REH cell (cell line): ENCODE results near the genes ST3GAL2, MTSS2, HYDIN and ZNF19.

DNA sequence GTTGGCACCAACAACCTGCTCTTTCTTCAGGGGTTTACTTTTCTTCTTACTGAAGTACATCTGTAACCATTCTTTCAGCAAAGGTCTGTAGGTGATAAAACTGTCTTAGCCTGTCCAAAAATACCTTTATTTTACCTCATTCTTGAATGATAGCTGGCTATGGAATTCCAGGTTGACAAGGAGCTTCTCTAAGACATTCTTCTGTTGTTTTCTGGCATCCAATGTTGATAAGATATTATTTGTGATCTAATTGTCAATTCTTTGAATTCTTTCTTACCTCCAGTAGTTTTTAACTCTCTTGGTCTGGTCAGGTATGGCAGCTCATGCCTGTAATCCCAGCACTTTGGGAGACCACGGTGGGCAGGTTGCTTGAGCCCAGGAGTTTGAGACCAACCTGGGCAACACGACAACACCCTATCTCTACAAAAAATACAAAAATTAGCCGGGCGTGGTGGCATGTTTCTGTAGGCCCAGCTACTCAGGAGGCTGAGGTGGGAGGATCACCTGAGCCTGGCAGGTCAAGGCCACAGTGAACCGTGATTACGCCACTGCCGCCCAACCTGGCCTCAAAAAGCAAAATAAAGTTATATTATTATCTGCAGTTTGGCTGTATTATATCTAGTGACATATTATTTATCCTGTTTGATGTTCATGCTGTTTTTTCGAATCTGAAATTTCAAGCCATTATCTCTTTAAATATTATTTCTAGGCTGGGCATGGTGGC, 26.7 kb downstream of the ST3GAL2 start:
- PRO-cap: no peak

DNA sequence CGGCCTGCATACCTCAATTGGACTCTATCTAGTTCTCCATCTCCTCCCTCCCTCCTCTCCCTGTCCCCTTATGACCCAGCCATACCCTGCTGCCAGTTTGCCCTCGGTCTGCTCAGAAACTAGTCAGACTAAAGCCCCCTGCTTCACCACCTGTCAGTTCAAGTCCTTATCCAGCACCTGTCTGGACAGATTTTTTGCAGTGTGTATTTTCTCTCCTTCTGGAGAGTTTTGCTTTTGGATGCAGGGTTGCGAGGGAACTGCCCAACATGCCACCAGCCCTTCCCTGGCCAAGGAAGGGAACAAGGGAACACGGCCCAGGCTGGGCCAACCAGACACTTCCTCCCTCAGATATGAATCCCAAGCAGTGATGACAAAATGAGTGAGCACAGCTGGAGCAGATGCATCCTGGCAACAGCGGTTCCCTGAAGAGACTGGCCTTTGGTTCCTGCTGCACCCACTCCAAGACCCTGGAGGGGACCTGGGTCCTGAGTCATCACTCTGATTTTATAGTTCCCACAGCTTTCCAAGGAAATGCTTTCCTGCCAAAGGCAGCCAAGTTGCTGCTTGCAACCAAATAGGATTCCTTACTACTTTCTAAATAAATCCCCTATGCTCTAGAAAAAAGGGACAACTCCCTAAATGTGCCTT, 5.5 kb downstream of the ST3GAL2 start:
- PRO-cap: no peak

GRCh38 chr16:70438880-70440000, at the start of gene ST3GAL2:
Gene ST3GAL2 (minus strand): TSS chr16:70439100.
- PRO-cap: bidirectional peak, plus-strand start at chr16:70439457, minus-strand start at chr16:70439063

DNA sequence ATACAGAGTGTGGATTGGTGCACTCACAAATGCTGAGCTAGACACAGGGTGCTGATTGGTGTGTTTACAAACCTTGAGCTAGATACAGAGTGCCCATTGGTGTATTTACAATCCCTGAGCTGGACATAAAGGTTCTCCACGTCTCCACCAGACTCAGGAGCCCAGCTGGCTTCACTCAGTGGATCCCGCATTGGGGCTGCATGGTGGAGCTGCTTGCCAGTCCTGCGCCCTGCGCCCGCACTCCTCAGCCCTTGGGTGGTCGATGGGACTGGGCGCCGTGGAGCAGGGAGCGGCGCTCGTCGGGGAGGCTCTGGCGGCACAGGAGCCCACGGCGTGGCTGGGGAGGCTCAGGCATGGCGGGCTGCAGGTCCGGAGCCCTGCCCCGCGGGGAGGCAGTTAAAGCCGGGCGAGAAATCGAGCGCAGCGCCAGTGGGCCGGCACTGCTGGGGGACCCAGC, 3.8 kb upstream of the FCSK start:
- PRO-cap: no peak

GRCh38 chr16:70526379-70527078, 2.9 kb downstream of the SF3B3 start:
- PRO-cap: no peak

DNA sequence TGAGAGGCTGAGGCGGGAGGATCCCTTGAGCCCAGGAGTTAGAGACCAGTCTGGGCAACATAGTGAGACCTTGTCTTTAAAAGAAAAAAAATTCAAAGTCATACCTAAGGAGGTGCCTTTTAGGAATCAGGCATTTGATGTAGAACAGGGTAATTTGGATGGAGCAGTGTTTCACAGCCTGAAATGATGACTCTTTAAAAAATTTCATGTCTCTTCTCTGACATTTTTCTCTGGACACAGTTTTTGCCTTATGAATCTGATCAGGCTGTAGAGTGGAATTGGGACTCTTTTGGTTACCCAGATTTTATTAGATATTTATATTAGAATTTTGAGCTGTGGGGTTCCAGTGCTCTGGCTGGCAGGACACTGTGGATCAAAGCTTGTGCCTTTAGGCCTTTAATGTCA, 14.2 kb downstream of the SF3B3 start:
- PRO-cap: no peak

DNA sequence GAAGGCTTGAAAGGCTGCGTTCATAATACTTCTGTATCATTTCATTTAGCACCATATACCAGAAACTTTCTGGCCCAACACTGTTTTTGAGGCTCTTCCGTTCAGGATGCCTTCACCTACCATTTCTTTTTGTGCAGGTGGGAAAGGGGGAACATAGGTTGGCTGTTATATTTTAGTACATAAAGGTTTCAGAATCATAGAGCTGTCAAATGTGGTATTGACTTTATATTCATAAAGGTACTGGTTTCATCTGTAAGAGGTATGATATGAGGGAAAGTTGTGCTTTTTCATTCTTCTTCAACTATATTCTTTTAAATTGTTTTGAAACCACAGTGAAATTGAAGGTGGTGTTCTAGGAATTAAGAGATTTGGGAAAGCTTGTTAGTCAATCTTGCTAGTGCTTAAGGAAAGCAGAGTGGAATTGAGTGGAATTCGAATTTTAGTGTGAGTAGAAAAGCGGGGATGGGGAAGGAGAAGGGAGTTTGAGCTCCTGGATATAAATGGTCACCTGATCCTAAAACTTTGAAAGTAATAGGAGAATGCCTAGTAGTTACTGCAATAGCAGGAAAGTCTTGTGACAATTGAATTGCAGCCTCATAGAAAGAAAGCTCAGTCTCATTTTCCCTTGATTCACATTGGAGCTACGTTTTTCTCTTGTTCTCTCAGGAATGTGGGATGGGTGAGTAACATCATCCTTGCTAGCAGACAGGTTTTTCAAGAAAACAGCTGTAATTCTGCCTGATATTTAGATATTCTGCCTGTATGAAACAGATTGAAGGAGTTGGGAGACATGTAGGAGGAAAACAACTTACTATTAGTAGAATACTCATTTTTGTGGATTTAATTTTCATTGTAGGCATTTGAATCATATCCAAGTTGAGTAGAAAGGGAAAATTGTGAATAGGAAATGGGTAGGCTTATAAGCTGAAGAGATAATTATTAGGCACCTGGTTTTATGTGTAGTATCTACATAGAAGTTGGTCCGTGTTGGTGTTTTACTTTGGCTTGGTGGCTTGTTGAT, 25.2 kb downstream of the SF3B3 start:
- PRO-cap: no peak

- PRO-cap: no peak
Measured at GRCh38 chr16:70620576-70621445, 25.5 kb upstream of the IL34 start.

- PRO-cap: no peak
Measured at GRCh38 chr16:70681384-70682380, 4.2 kb downstream of the MTSS2 start.

DNA sequence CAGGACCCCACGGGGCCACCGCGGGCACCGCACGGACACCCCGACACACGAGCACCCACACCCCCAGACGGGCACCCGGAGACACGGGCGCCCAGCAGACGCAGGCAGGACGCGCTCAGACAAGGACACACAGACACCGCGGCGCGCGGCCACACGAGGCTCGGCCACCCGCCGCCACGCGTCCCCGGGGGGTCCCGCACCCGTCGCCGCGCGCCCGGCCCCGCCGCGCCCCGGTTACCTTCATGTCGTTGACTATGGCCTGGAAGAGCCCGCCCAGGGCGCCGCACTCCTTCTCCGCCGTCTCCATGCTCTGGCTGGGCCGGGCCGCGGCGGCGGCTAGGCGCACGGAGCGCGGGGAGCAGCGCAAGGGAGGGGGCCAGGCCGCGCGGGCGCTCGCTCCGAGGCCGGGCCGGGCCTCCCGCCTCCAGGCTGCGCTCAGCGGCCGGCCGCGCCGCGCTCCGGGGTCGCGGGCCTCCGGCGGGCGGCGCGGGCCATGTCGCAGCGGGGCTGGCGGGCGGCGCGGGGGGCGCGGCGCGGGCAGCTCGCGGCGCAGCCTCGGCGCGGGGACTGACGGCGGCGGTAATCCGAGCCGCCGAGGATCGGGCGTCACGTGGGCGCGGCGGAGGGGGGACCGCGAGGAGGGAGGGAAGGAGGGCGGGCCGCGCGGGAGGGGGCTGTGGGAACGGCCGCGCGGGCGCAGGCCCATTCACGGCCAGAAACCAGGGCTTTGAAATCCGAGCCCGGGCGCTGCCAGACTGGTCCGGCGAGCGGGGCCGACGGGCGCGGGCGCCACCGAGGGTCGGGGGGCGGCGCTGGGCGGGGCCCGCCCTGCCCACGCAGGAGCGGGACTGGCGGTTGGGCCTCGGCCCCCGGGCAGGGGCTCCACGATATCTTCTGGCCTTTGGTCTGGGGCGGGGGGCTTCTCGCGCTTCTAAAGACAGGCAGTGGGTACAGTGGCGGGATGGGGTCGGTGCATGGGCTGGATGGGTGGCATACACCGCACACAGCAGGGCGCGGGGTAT, at the start of gene MTSS2:
TSS of gene MTSS2 (minus strand) at position 569 of the 1,022 bp plus-strand sequence.
- PRO-cap: unidirectional peak, plus-strand start at position 66 of the sequence; bidirectional peak, plus-strand start at position 94 of the sequence, minus-strand start at position 96 of the sequence; bidirectional peak, plus-strand start at position 753 of the sequence, minus-strand start at position 569 of the sequence

DNA sequence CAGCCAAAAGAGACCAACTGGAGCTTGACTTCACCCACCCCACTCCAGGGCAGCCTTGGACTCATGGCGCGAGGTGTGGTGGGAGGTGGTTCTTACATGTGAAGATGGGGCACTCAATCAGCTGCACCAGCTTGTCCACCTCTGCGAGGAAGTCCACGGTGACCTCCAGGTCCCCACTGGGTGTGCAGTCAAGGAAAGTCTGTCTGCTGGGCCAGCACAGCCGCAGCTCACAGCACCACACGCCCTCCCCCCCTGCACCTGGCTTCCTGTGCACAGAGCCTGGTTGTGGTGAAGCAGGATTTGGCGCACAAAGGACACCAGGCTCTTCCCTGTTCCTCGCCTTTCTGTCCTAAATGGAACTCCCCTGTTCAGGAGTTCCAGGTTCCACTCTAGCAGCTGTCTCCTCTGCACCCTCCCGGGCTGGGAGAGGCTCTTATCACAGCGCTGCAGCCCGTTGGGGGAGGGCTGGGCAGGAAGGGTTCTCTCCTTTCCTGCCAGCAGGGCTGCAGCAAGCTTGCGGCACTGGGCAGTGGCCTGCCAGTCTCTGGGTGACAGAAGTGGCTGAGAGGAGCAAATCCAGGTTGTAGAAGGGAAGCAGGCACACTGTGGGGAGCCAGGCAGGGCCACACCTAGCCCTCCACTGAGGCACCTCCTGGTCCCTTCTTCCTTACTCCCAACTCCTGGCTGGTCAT, 9.7 kb upstream of the MTSS2 start:
- PRO-cap: no peak

DNA sequence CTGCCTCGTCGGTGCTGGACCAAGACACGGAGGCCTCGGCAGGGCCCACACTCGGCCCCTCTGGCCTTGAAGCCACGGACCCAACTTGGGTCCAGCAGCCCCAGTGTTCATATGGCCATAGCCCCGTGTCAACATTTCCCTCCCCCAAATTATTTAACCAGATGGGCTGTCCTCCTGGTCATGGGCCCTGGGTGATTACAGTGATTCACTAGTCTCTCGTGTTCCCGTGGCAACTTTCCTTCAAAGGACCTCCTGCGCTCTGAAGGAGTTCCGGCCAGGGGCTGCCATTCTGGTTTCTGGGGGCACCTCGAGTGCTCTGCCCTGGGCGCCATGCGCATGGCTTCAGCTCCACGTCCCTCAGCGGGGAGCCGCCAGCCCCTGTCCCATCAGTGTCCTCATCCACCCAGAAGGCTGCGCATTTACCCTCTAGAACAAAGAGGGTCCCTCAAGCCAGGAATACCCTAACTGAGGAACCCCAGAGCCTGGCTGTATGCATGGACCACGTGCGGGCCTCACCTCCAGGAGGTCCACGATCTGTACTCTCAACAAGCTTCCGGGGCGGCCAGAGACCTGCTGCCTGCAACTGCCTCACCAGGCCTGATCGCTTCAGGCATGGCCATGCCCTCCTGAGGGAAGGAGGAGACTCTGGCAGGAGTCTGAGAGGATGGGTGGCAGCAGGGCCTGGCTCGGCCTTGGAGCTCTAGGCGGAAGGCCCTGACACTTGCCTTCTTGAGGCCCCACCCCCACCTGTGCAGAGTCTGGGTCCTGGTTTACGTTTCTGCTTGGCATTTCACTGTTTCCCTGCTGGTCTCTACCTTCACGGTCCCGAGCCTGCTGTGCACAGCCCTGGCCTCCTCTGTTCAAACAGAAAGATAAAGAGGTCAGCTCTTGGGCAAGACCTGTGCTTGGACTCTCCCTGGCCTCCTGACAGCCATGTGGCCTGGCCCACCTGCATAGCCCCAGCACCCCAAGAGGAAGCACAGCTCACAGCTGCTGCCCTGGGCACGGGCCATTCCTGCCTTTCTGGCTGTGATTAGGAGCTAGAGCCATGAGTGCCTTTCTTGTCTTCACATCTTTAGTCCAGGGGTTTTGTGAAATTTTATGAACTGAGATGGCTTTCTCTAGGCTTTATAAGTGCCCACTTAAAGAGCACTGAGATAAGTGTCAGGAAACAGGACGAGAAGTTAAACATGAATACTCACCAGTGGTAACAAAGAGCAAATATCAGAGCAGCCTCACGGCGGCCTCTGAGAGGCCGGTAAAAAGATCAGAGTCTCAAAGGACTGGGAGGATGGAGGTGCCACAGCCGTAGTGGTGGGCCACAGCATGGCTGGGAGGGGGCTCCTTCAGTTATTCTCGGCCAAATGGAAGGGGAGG, 25.3 kb upstream of the MTSS2 start:
- PRO-cap: no peak

DNA sequence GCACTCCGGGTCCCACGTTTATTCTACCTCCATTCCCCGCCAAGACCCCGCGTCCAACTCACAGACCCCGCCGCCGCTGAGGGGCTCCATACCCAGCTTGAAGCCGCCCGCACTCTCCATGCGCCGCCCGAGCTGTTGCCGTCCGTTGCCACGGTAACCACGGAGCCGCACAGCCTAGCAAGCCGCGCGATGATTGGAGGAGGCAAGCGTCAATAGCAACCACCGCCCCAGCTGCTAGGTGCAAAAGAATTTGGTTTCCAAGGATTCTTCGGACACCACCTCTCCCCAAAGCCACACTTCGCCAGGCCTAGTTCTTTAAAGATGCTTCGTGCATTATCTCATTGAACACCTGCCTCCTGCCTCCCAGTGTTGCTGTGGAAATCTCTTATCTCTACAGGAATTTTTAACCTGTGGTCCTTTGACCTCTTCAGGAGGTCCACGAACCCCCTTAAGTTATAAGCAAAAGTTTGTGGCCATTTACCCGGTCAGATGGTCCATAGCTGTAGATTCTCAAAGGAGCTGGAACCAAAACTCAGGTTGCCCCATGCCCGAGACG, at the start of gene HYDIN:
TSS of gene HYDIN (minus strand) at position 155 of the 556 bp plus-strand sequence.
- PRO-cap: no peak

- PRO-cap: no peak
Measured at GRCh38 chr16:71425767-71427142, 15.6 kb downstream of the TLE7 start.

DNA sequence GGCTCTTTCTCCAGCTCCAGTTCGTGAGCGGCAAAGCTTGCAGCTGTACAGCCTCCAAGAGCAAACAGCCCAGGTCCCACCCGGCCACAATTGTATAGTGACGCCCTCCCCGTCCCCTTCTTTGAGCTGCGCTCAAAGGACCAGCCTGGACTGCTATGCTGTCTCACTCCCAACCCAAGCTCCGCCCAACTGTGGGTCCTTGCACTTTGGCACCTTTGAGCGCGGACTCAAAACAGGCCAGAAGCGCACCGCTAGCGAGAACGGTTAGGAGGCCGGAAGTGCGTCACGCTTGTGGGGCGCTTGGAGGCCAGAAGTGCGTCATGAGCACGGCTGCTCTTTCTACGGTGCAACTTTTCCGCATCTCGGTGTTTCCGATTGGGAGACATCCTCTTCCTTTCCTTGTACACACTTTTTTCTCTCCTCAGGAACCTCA, at the start of gene ZNF19:
TSS of gene ZNF19 (minus strand) at position 266 of the 433 bp plus-strand sequence.
- PRO-cap: no peak

GRCh38 chr16:71524845-71525493, 1.3 kb upstream of the CHST4 start:
- PRO-cap: no peak

DNA sequence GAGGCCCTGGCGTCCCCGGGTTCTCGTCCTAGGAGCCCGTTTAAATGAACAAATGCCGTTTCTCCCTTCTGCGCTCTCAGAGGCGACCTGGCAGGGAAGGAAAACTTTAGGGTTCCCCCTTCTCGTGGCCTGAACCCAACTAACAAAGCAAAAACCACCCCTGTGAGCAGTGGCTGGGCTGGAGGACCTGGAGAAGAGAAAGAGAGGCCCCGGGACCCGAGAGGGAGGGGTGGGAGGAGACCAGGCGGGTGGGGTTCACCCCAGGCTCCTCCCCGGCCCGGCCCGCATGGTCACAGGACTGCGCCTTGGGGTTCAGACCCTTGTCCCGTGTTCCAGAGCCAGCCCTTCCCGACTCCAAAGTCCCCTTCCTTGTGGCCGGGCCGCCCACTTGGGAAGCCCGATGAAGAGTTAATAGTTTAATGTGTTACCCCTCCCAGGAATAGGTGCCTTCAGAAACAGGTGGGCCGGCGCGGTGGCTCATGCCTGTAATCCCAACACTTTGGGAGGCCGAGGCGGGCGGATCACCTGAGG, 841 bp downstream of the MARVELD3 start:
- PRO-cap: no peak

- PRO-cap: no peak
Measured at GRCh38 chr16:71873289-71873492, 10.8 kb downstream of the ZNF821 start.

- PRO-cap: no peak
Measured at GRCh38 chr16:71919142-71919501, 23.8 kb downstream of the IST1 start.

DNA sequence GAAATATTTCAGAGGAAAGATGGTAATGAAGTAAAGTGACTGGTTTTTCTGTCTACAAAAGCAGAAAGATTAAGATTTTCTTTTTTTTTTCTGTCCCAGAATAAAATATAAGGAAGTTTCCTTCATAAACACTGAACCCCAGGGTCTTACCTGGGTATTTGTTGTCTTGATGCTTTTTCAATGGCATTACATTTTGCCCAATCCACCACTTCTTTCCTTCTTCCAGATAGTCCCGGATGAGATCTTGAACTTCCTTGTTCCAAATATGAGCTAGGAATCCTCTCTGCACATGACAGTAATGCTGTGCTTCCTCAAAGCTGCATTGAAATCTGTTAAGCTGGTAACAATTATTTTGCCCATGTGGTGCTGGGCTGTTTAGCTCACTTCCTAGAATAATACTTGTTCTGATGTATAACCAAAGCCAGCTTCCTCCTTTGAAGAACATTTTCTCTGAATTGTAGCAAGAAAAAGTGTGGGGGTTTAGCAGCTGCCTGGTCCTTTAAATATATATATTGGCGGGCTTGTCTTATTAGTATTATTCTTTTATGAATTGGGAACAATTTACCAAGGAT, 582 bp downstream of the PKD1L3 start:
- PRO-cap: no peak